ENCODE measurements around the genes NPM1 and SMIM23.

DNA sequence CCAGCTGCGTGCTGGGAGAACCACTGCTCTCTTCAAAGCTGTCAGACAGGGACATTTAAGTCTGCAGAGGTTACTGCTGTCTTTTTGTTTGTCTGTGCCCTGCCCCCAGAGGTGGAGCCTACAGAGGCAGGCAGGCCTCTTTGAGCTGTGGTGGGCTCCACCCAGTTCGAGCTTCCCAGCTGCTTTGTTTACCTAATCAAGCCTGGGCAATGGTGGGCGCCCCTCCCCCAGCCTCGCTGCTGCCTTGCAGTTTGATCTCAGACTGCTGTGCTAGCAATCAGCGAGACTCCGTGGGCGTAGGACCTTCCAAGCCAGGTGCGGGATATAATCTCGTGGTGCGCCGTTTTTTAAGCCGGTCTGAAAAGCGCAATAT lies 12.3 kb downstream of the C5orf58 start:
- RRBS = no CpG with 5 or more reads among the region's 13 CpGs

GRCh38 chr5:170259896-170260386 lies 27.2 kb downstream of the C5orf58 start:
- RRBS = no CpG with 5 or more reads among the region's 4 CpGs

DNA sequence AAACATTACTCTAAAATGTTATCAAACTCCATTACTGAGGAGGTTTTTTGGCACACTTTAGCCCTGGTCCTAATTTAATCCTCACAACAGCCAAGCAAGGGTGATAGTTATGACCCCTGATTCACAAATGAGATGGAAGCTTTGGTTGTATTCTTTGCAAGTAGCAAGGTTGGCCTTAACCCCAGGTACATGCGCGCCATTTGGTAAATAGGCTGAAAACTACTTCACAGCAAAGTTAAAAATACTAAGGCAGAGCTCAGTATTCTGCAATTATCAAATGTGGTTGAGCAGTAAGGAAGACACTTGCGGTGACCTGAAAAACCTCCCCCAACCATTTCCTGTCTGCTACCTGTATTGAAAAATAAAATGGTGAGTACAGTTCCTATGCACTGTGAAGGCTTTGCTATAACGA lies 29.2 kb downstream of the C5orf58 start:
- RRBS = no CpG with 5 or more reads among the region's 4 CpGs

DNA sequence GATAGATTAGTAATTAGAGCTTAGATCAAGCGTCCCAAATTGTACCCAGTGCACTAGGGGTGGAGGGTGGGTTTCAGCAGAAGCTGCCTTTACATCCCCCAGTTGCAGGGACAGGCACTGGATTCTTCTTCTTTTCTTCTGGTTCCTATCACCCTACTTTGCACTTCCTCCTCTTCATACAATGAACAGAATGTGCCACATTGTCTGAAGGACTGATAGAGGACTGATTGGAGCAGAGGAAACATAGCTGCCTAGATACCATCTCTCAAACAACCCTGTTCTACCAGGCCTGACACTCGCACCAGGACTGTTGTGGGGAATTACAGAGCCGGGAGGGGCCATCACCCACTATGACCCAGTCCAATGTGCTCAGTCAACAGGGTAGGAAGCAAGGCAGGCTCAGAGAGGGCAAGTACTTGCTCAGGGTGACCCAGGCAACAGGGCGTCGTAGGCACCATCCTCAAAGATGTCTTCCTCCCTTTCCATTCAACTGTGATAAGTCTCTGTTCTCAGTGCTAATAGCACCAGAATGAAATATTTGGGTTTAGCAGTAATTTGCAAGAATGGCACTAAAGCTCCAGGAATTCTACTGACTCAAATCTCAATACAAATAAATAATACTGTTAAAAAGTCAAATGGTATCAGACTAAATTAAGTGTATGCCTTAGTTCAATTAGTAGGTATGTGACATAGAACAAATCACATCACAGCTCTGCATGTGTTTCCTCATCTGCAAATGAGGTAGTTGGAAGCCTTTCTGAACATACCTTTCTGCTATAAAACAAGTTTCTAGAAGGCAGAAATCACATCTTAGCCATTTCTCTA lies 6.0 kb downstream of the LCP2 start:
- RRBS = no CpG with 5 or more reads among the region's 5 CpGs

DNA sequence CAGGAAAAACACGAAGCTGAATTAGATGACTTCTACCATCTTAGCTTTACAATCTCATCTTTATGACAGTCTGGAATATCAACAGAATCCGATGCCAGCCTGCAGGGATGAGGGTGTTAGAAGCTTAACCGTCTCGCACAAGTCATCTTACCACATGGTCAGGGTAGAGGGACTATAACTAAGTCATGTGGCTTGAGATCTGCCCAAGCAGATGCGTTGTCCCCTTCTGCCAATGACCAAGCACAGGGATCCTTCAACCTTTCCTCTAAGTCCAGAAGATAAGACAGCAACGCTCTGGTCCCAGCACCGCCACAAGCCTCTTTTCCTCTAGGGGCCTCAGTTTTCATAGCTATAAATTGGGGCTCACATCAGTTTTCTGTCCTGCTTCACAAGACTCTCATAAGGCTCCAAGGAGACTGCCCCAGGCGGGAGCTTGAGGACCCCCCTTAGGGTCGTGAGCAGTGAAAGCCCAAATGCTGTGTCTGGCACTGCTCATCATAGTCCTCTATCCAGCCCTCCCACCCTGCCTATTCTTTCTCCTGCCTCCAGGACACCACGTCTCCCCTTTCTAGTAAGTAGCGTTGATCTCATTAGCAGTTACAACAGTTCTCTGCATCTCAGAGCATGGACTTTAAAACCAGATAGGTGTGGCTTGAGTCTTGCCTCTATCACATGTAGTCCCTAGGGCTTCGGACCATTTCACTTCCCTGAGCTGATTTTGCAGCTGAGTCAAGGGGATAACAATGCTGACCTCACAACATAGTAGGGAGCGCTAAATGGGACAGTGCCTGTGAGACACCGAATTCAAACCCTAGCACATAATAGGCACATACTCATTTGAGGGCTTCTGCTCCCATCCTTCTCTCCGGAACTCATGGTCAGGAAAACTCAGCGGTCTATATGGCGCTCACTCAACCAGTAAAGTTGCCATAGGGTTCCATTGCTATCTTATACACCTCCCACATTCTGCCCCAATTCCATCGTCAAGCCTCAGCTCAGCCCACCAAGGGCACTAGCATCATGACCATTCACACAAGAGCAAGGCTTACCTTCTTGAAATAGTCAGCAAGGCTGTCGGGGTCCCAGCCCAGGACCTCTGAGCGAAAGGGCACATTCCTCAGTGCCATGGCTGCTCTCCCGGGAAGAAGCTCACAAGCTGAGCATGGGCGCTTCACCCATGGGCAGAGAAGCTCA lies 695 bp downstream of the LCP2 start:
- RRBS = no CpG with 5 or more reads among the region's 22 CpGs

GRCh38 chr5:170385985-170386554 lies 3.1 kb downstream of the KCNMB1 start:
- RRBS = no CpG with 5 or more reads among the region's 12 CpGs

DNA sequence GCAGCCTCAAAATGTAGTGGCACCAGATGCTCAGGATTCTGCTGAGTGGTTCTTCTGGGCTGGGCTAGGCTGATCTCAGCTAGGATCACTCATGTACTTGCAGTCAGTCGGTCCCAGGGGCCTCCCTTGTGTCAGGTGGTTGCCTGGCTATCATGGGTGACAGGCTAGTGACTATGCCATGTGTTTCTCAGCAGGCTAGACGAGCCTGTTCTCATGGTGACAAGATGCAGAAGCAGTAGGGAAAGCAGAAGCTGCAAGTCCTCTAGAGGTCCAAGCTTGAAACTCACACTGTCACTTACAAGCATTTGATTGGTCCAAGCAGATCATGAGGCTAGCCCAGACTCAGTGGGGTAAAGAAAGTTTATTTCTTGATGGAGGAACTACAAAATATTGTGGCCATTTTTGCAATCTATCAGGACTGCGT lies 15.2 kb upstream of the KCNMB1 start:
- RRBS = no CpG with 5 or more reads among the region's 3 CpGs

GRCh38 chr5:170571163-170571897 lies 67.5 kb downstream of the KCNIP1 start:
- RRBS = no CpG with 5 or more reads among the region's 8 CpGs

DNA sequence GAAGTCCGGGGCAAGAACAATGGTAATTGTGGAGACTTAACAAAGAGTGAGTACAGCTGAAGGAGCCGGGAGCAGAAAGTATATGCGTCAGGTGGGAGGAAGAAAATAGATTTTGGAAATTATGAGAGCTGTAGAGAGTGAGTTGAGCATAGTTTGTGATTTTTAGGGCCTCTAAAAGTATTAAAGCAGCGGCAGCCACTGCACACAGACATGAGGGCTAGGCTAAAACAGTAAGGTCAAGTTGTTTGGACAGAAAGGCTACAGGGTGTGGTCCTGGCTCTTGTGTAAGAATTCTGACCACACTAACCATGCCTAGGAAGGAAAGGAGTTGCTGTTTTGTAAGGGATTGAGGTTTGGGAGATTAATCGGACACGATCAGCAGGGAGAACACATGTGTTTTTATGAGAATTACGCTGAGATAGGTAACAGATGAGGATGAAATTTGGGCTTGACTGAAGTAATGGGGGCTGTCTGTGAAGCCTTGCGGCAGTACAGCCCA lies 19.5 kb upstream of the GABRP start:
- RRBS = no CpG with 5 or more reads among the region's 8 CpGs

GRCh38 chr5:171387207-171388245 lies at the start of gene NPM1:
Gene NPM1, plus strand, starts transcription at chr5:171387849.
- RRBS = 2% methylated on average over 18 of the region's 83 CpGs

DNA sequence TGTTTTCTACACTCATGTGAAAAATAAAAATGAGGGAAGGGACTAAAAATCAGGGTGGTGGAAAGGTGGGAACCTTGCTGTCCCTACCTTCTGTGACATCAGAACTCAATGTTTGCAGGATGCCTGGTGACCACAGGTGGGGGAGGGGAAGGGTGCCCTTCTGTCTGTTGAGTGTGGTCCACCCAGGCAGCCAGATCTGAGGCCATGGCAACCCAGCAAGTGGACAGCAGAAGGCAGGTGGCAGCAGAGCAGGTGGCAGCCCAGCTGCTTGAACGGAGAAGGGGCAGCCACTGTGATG lies at the start of gene SMIM23:
Gene SMIM23 (plus strand): TSS at position 150 of the 298 bp plus-strand sequence.
- RRBS = no CpG with 5 or more reads among the region's 1 CpG

- RRBS = no CpG with 5 or more reads among the region's 8 CpGs
Observed at GRCh38 chr5:171999366-172000605, 6.7 kb downstream of the FBXW11 start.

GRCh38 chr5:172057054-172057835 lies 50.8 kb upstream of the FBXW11 start:
- RRBS = no CpG with 5 or more reads among the region's 14 CpGs

- RRBS = no CpG with 5 or more reads among the region's 7 CpGs
Observed at GRCh38 chr5:172082839-172083538, 76.6 kb upstream of the FBXW11 start.

- RRBS = no CpG with 5 or more reads among the region's 14 CpGs
Observed at GRCh38 chr5:172093347-172094022, 87.0 kb upstream of the FBXW11 start.

DNA sequence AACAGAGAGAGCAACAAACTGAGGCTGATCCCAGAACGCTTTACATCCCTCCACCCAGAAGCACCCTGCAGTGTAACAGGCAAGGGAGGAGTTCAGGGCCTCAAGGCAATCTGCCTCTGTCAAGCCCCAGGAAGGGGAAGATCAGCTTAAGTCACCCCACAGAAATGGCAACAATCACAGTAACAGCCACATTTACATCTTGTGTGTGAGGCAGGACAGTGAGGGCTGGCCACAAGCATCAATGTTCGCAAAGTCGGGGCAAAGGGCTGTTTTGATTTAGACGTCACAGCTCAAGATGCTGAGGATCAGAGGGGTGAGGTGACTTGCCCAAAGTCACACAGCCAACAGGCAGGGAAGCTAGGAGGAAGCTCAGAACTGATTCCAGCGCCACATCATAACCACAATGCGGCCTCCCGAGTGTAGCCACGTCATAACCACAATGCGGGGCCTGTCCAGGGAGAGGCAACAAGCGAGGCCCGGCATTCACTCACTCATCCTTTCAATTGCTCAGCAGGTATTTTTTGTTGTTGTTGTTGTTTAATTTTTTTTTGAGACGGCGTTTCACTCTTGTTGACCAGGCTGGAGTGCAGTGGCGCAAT lies 14.3 kb downstream of the STK10 start:
- RRBS = no CpG with 5 or more reads among the region's 14 CpGs

GRCh38 chr5:172187330-172187549 lies 784 bp downstream of the STK10 start:
- RRBS = no CpG with 5 or more reads among the region's 12 CpGs

DNA sequence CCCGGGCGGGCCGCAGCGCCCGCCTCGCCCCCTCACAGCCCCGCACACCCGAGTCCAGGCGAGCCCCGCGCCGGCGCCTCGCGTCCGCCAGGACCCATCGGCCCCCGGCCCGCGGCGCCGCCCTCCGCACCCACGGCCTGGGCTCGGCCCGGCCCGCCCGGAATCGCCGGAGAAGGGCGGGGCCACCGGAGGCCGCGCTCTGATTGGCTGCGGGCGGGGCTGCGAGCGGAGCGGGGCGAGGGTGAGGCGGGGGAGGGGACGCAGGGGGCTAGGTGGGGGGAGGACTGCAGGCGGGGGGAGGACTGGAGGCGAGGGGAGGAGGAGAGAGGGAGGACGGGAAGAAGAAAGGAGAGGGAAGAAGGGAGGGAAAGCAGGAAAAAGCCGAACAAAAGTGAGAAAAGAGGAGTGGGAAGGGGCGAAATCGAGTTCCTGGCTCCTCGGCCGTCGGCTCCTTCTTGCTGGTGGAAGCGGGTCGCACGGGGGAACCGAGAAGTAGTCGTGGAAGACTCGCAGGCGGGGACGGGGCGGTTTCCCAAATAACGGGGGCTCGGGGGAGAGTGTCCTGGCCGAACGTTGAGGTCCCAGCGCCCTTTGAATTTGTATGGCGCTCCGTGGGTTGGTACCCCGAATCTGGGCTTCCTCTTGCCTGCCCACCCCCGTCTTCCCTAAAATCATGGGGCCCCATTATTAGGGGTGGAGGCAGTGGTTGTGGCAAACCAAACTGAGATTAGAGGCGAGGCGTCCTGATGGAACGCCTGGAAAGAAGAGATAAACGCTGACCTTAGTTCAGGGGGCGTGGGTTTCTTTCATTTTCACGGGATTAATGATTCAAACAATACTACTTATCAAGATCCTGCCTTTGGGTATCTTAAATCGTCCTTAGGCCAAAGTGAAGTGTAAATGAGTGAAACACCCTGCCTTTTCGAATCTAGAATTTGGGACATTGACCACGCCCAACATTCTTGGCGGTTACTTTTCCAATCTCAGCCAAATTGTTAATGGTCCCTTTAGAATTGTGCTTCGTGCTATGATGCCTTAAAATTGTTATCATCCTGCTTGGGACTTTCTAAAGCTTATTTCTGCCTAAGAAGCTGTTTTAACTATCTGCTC lies 744 bp upstream of the UBTD2 start:
- RRBS = 2% methylated on average over 21 of the region's 80 CpGs

DNA sequence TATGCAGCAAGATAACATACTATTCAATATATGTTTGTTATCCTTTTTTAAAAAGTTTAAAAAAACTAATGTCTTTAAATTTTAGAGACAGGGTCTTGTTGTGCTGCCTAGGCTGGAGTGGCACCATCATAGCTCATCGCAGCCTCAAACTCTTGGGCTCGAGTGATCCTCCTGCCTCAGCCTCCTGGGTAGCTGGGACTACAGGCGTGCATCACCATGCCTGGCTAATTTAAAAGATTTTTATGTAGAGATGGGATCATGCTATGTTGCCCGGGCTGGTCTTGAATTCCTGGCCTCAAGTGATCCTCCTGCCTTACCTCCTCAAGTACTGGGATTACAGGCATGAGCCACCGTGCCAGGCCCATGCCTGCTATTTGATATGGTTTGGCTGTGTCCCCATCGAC lies 68.6 kb upstream of the UBTD2 start:
- RRBS = no CpG with 5 or more reads among the region's 6 CpGs

GRCh38 chr5:172412716-172413449 lies 41.4 kb downstream of the SH3PXD2B start:
- RRBS = no CpG with 5 or more reads among the region's 18 CpGs